AG09309 (cell line): ENCODE measurements around a stretch of chr17.

- RRBS, result no CpG with 5 or more reads among the region's 4 CpGs
Measured at GRCh38 chr17:30803751-30804280, 20.7 kb downstream of the CRLF3 start.

GRCh38 chr17:30991169-30991534, 20.3 kb downstream of the RNF135 start:
- RRBS, result no CpG with 5 or more reads among the region's 11 CpGs

- RRBS, result no CpG with 5 or more reads among the region's 3 CpGs
Measured at GRCh38 chr17:31058831-31059324, 35.9 kb upstream of the NF1 start.

DNA sequence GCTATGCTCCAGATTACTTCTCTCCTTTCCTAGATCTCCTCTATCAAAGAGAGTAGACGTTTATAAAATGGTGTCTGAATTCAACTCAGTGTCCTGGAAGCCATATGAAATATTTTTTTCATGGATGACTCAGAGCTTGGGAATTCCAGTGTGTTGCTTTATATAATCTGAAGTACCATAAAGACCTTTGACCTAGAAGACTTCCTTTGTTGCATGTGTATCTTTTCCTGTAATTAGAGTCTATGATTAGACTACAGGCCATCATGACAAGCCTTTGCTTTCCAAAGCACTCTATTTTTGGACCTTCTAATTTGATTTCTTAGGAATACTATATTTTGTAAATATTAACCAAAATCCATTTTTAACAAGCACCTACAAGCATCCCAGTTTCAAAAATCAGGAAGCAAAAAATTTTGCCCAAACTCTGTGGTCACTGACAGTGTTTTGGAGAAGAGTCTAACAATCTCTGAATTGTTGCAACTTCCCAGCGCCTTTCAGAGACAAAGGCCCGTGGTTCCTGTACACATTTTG, 26.9 kb upstream of the NF1 start:
- RRBS, result no CpG with 5 or more reads among the region's 3 CpGs

GRCh38 chr17:31230055-31230570, 66.9 kb downstream of the OMG start:
- RRBS, result no CpG with 5 or more reads among the region's 5 CpGs

DNA sequence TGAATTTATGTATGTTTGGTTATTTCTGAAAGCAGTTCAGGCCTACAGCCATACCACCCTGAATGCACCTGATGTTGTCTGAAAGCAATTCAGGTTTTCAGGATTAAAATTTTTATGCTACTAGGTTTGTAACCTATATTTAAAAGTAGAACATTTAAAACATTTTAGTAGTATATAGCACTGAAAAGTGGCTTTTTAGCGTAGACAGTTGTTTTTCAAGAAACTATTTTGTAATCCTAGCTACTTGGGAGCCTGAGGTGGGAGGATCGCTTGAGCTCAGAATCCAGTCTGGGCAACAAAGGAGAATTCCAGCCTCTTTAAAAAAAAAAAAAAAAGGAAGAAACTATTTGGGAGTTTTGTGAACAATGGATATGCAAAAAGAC, 17.8 kb downstream of the OMG start:
- RRBS, result no CpG with 5 or more reads among the region's 2 CpGs

GRCh38 chr17:31431997-31432693, 40.7 kb downstream of the RAB11FIP4 start:
- RRBS, result no CpG with 5 or more reads among the region's 11 CpGs

DNA sequence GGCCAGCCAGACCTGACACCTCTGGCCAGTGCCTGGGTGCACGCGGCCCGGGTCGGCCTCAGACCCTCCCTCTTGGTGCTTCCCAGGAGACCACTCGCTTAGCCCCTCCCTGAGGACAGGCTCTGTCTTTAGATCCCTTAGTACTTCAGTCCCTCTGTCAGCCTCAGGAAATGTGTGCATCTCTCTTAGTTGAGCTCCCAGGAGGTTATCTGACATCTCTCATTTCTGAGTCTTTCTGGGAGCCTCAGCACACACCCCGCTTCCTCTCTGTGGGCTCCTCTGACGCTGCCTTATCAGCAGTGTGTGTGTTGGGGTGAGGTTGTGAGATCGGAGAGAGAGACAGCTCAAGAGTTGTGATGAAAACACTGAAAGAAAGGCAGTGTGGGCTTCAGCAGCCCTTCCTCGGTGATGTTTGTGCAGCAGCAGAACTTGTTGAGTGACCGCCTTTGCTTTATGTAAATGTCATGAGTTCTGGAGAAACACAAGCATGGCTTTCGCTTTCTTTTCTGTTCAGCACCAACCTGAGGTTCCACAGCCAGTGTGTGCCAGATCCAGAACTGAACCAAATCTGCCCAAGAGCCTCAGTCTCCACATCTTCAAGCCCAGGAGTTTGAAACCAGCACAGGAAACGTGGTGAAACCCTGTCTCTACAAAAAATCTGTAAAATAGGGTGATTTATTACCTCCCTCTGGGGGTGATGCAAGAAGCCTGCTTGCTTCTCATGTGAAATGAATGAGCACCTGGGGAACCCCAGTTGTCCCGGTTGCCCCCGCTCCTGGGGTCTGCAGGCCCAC, 117.3 kb downstream of the RAB11FIP4 start:
- RRBS, result no CpG with 5 or more reads among the region's 14 CpGs

DNA sequence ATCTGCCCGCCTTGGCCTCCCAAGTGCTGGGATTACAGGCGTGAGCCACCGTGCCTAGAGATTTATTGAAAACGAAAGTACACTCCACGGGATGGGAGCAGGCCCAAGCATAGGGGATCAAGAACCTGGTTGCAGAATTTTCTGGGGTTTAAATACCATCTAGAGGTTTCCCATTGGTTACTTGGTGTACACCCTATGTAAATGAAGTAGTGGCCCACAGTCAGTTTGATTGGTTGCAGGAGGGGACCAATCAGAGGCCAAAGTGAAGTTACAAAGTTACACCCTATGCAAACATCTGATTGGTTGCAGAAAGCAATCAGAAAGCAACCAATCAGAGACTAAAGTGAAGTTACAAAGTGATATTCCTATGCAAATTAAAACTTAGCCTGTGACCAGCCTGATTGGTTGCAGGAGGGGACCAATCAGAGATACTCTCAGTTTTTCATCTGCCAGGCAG, 125.3 kb downstream of the RAB11FIP4 start:
- RRBS, result no CpG with 5 or more reads among the region's 5 CpGs

GRCh38 chr17:31524264-31525347, 133.1 kb downstream of the RAB11FIP4 start:
- RRBS, result no CpG with 5 or more reads among the region's 29 CpGs

DNA sequence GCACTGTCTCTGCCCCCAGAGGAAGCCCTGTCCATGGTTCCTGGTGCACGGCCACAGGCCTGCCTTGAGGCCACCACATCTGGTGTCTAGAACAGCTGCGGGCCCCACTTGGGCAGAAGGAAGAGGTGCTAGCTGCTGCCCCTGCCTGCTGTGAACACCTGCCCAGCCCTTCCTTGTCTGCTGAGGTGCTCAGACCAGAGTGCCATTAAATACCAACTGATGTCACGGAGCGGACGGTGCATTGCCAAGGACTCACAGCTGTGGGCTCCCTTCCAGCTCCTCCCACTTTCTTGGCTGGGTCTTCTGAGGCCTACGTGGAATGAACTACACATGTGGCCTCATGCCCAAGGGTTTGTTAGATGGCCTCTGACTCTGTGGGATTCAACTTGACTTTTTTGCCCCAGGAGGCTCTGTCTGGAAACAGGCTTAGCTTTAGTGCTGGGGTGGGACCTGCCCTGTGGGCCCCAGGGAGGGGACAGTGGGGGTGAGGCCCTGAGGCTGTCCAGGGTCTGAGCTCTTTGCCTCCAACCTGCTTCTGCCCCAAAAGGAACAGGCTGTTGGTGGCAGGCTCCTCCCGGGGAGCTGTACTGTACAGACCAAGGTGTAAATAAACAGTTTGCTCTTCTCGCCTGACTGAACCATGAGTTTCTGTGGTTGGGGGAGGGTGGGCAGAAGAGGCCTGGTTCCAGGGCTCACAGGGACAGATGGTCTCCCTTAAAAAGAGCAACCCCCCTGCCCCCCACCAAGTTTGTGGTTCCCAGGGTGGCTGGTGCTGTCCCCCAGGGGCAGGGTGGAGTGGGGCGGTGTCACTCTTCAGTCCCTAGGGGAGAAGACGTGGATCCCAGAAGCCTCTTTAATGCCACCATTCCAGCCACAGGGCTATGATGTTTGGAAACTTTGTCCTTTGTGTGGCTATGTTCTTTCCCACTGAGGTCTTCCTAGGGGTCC, 146.4 kb downstream of the RAB11FIP4 start:
- RRBS, result no CpG with 5 or more reads among the region's 10 CpGs

GRCh38 chr17:31564626-31565442, 173.4 kb downstream of the RAB11FIP4 start:
- RRBS, result no CpG with 5 or more reads among the region's 8 CpGs

- RRBS, result 57% methylated on average over 15 of the region's 84 CpGs
Measured at GRCh38 chr17:31916669-31917736, 15.5 kb upstream of the UTP6 start.

GRCh38 chr17:31936401-31936816, 398 bp upstream of the SUZ12 start:
- RRBS, result no CpG with 5 or more reads among the region's 20 CpGs

DNA sequence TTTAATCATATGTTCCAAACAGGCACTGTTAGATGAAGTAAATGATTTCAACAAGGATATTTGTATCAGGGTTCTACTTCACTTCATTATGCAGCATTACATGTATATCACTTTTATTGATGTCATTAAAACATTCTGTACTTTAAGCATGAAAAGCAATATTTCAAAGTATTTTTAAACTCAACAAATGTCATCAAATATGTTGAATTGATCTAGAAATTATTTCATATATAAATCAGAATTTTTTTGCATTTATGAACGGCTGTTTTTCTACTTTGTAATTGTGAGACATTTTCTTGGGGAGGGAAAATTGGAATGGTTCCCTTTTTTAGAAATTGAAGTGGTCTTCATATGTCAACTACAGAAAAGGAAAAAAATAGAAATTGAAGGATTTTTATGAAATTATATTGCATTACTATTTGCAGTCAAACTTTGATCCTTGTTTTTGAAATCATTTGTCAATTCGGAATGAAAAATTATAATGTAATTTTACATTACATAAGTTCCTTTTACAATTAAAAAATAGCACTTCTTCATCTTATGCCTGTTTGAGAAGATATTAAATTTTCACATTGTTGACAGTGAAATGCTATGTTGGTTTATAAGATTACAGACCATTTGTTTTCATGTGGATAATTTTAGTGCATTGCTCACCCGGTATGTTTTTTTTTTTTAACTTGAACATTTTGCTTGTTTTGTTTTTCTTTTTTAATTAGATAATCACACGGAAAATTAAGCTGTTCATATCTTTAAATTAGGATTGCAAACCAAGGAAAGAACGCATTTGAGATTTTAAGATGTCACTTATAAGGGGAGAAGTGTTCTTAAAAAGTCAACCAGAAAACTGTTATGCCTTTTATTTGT, 7.9 kb upstream of the LRRC37B start:
- RRBS, result no CpG with 5 or more reads among the region's 5 CpGs

DNA sequence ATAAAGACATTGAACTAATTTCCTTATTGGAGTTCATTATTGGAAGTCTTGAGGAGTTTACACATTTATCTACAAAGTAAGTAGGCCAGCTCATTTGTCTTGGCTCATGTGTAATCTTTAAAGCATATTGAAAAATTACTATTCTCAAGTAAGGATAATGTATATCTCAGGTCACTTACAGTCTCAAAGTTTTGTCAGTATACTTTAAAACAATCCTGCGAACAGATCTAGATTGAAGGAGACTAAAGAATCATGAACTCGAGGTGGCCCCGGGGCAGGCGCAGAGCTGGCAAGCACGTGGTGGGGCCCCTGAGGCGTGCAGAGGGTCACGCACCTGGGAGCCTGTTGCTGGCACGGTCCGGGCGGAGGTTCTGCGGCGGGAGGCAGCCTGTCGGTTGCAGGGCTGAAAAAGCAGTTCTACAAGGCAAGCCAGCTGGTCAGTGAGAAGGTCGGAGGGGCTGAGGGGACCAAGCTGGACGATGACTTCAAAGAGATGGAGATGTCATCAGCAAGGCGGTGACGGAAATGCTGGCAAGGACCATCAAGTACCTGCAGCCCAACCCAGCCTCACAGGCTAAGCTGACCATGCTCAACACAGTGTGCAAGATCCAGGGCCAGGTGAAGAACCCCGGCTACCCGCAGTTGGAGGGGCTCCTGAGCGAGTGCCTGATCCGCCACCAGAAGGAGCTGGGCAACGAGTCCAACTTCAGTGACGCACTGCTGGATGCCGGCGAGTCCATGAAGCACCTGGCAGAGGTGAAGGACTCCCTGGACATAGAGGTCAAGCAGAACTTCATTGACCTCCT, 33.1 kb downstream of the LRRC37B start:
- RRBS, result no CpG with 5 or more reads among the region's 25 CpGs

DNA sequence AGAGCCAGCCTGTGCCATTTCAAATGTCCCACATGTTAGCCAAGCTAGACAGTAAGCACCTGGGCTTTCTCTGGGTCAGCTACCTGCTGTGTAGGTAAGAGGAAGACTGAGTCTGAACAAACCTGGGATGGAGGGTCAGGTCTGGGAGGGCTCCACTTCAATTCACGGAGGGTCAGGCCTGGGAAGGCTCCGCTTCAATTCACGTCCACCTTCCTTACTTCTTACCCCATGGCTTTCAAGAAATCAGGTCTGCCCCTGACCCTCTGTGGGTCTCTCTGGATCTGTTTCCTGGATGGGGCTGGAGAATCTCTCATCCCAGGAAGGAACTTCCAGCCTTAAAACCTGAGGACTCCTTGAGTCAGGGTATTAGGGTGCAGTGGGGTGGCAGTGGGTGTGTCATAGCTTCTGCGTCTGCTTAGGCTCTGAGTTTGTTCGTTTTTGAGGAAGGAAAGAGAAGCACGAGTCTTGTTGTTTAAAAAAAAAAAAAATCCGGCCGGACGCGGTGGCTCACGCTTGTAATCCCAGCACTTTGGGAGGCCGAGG, 23.3 kb downstream of the C17orf75 start:
- RRBS, result no CpG with 5 or more reads among the region's 12 CpGs

DNA sequence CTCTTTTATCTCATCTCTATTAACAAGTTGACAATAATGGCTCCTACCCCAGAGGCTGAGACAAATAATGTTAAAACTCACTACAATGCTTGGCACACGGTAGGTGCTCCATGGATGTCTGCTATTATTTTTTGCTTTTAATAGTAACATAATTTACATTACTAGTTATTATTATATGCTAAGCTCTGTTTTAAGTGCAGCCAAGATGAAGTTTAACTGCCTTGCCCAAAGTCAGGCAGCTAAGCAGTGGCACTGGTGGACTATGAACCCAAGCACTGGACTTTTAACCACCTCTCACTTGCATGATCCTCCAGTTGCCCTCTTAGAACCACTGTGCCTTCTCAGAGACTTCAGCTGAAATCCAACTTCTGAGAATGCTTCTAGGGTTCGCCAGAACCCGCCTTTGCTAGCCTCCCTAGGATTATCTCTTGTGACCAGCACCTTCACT, 1.5 kb upstream of the ZNF207 start:
- RRBS, result no CpG with 5 or more reads among the region's 3 CpGs

- RRBS, result no CpG with 5 or more reads among the region's 2 CpGs
Measured at GRCh38 chr17:32383922-32384289, 33.9 kb downstream of the ZNF207 start.

- RRBS, result 82% methylated on average over 4 of the region's 32 CpGs
Measured at GRCh38 chr17:32495219-32495961, 8.6 kb downstream of the CDK5R1 start.